HT1080 (cell line): Measurements from ENCODE around the gene NUP153.

DNA sequence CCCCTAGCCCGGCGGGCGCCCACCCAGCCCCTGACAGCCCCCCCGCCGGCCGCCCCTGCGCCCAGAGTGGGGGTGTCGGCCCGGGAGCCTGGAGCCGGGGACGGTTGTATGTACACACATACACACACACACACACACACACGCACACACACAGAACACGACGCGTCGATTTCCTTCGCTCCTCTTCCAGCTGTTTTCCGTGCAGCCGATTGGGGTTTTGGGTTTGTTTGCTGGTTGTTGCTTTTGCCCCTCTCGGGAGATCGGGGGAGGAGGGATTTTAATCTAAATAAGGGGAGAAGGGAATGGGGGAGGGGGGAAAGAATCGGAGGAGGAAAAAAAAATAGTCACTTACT lies 338 bp downstream of the ATXN1 start:
RAMPAGE:
- cytosol, long total RNA, result no peak
- long total RNA, result no peak
- nucleus, long total RNA, result no peak

DNA sequence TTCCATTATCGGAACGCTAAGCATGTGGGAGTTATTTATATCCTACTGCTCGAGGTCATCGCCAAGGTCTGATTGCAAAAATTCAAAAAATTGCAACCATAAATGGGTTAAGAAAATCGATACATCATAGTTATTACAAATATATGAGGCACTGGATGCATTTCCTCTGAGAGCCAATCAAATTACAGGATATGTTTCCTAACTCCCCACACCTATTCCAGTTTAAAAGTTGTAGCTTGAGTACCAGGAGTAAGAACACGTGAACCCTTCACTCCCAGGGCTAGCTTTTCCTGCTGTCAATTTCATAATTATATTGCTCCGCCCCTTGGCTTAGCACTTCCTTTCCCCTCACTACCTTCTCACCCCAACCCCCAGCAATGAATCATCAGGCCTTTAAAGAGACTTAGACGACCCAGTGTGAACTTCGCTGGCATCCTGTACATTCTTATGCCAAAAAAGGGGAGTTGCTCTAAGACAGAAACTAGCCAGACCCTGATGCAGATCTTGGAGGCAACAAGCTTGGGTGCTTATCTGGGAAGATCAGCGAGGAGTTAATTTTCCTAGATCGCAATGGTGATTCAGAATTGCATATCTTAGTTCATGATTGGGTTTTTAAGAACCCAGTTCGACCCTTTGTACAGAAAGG lies 7.8 kb upstream of the ATXN1 start:
RAMPAGE:
- cytosol, long total RNA, result no peak
- long total RNA, result no peak
- nucleus, long total RNA, result no peak

GRCh38 chr6:16947372-16948093 lies 154.3 kb upstream of the STMND1 start:
RAMPAGE:
- cytosol, long total RNA, result no peak
- long total RNA, result no peak
- nucleus, long total RNA, result no peak

DNA sequence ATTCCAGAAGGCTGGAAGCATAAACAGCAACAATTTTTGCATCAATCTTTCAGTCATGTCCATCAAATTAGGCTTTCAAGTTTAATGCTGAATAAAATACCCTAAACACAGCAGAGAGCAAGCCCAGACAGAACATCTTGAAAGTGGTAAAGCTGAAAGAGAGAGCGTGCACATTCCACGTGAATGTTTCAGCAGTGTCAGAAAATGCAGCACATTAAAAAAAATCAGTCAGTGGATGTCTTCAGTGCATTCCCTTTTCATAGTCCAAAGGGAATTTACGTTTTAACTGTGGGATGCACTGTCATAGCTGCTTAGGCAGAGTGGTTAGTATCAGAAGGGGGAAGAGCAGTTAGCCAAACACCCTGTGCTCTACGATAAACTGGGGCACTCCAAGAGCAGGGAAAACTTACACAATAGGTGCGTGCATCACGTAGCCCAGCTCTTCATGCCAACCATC lies 116.1 kb upstream of the STMND1 start:
RAMPAGE:
- cytosol, long total RNA, result no peak
- long total RNA, result no peak
- nucleus, long total RNA, result no peak

DNA sequence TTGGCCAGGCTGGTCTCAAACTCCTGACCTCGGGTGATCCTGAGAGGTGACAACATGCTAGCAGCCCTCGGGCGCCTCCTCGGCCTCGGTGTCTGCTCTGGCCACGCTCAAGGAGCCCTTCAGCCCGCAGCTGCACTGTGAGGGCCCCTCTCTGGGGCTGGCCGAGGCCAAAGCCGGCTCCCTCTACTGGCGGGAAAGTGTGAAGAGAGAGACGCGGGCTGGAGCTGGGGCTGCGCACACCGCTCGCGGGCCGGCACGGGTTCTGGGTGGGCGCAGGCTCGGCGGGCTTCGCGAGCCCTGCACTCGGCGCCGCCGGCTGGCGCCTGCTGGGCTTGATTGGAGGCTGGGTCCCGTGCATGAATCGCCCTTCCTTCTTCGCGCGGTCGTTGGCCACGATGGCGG lies 80.8 kb upstream of the RBM24 start:
RAMPAGE:
- cytosol, long total RNA, result no peak
- long total RNA, result no peak
- nucleus, long total RNA, result no peak

DNA sequence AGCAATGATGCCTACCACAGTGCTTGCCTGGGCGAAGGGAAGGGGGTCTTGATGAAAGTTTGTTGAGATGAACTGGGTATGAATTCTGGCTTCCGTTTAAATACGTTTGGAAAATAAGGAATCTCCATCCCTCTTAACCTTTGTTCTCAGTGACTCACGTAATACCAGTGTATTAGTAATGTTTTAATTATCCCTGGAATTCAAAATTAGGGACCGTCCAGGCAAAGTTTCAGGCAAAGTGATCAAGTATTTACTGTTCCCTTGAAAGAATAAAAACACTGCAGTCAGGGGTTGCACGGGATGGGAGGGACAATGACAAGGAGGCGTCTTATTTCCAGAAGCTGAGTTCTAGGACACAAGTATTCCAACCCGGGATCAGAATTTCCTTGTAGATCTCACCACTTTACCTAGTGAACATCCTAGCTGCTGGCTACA lies 2.5 kb upstream of the RBM24 start:
RAMPAGE:
- cytosol, long total RNA, result no peak
- long total RNA, result no peak
- nucleus, long total RNA, result no peak

RAMPAGE:
- cytosol, long total RNA, result no peak
- long total RNA, result no peak
- nucleus, long total RNA, result no peak
Measured at GRCh38 chr6:17405362-17405755, 12.0 kb downstream of the CAP2 start.

DNA sequence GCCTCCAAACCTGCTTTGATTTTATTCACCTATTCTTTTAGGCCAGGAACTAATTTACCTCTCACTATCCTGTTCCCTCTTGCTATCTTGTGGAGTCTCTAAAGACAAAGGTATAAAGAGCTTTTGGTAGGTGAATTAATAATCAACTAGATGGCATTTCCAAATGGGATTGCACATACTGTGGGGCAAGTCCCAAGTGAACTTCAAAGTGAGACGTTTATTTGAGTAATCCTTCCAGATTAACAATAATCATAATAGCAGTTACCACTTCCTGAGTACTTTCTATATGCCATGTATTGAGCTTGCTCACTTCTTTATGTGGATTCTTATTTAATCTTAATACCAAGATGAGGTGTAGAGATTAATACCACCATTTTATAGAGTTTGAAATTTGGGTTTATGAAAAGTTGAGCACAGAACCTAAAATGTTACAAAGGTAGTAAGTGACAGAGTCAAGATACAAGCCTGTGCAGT lies 2.9 kb downstream of the FAM8A1 start:
RAMPAGE:
- cytosol, long total RNA, result no peak
- long total RNA, result no peak
- nucleus, long total RNA, result no peak

RAMPAGE:
- cytosol, long total RNA, result no peak
- long total RNA, result no peak
- nucleus, long total RNA, result no peak
Measured at GRCh38 chr6:17706714-17706990, at the start of gene NUP153. Gene NUP153 (minus strand): TSS chr6:17706925.

RAMPAGE:
- cytosol, long total RNA, result no peak
- long total RNA, result no peak
- nucleus, long total RNA, result no peak
Measured at GRCh38 chr6:17724961-17725395, 18.3 kb upstream of the NUP153 start.

GRCh38 chr6:17865632-17866507 lies 121.6 kb downstream of the KIF13A start:
RAMPAGE:
- cytosol, long total RNA, result no peak
- long total RNA, result no peak
- nucleus, long total RNA, result no peak

RAMPAGE:
- cytosol, long total RNA, result no peak
- long total RNA, result no peak
- nucleus, long total RNA, result no peak
Measured at GRCh38 chr6:17867768-17868486, 119.5 kb downstream of the KIF13A start.

DNA sequence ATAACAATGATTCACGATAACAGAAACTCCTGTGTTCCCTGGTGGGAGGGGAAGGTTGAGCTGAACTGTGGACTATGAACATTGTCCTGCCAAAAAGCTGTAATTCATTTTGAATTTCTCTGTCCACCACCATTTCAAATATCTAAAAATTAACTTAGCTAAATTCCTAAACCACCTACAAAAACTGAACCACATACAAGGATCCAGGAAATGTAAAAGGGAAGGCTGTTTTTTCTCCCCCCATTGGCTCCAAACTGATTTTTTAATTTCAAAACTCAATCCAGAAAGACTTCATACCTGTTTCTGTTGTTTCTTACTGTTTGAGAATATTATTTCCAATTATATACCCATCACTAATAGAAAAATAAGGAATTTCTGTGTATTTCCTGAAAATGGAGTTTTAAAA lies 7.5 kb downstream of the TPMT start:
RAMPAGE:
- cytosol, long total RNA, result no peak
- long total RNA, result no peak
- nucleus, long total RNA, result no peak

DNA sequence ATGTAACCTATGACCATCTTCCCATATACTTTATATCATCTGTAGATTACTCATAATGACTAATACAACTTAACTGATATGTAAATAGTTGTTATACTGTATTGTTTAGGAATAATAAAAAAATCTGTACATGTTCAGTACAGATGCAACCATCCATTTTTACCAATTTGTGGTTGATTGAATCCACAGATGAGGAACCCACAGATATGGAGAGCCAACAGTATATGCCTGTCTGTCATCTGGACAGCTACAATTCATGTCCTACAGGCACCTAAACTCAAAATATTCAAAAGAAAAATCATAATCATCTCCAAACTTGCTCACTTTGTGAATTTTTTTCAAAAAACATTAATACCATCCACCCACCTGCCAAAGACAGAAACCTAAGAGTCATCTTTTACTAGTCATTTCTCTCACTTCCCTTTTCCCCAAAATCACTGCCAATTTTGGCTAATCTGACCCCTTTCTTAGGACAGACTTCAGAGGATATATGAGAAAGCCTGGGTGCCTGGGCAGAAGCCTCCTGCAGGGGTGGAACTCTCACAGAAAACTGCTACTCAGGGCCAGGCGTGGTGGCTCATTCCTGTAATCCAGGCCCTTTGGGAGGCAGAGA lies 4.1 kb downstream of the DEK start:
RAMPAGE:
- cytosol, long total RNA, result no peak
- long total RNA, result no peak
- nucleus, long total RNA, result no peak

GRCh38 chr6:18359421-18359861 lies 27.7 kb upstream of the RNF144B start:
RAMPAGE:
- cytosol, long total RNA, result no peak
- long total RNA, result no peak
- nucleus, long total RNA, result no peak

DNA sequence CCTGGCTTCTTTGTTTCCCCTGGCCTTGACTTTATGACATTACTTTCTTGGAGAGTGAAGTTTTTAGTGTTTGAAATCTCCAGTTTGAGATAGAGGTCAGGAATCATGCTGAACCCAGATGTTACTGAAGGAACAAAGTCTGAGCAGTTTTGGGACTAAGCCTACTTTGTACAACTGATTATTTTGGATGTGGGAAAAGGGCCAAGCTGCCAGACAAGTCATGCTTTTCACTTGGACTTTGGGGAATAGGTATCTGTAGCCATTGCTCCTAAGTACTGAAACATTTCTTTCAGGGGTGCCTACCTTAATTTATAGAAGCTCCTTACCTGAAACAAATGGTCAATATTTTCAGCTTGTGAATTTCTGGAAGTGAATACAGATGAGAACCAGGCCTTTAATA lies 2.4 kb downstream of the RNF144B start:
RAMPAGE:
- cytosol, long total RNA, result no peak
- long total RNA, result no peak
- nucleus, long total RNA, result no peak

DNA sequence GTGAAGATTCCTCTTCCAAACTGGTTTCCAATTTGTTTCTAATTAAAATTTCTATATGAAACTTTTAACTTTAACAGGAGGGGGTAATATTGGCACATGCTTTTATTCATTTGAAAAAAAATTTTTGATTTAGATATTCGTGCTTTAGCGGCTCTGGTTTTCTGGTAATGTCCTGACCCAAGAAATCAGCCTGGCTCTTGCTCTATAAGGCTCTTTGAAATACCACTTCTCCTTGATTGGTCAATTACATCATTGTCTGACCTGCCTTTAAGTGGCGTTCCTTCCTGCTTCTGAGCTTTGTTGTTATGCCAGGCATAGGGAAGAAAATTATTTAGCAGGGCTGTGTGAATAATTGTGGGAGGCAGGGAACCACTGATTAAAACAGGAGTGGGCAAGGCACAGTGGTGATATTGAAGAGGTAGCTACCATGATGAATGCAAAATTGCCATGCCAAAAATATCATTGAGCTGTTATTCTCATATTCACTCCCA lies 3.9 kb downstream of the RNF144B start:
RAMPAGE:
- cytosol, long total RNA, result no peak
- long total RNA, result no peak
- nucleus, long total RNA, result no peak

RAMPAGE:
- cytosol, long total RNA, result no peak
- long total RNA, result no peak
- nucleus, long total RNA, result no peak
Measured at GRCh38 chr6:18400325-18401292, 13.5 kb downstream of the RNF144B start.

DNA sequence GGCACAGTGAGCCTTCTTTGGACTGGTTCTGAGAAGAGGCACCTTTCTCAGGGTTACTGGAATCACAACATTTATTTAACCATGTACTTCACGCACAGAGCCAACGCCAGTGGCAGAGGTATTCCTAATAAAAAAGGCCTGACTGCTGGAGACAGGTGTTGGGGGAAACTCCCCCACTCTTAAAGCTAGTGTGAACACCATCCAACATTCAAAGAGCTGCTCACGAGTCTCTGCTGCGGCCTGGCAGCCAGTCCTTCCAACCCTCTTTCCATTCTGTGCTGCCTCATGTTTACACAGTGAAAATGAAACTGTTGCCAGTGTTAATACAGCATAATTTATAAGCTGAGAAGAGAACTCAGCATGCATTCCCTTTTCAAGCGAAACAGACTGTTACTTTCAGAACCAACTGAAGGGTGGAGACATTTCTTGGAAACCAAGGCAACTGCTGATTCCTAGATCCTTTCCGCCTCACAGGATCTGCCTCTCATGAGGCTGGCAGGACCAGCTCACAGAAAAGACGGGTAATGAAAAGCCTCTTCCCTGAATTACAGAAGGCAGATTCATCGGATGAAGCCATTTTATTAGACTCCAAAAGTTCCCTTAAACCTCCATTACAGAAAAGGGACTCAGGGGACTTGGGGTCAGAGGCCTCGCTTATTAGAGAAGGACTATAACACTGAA lies 533.8 kb upstream of the ID4 start:
RAMPAGE:
- cytosol, long total RNA, result no peak
- long total RNA, result no peak
- nucleus, long total RNA, result no peak

DNA sequence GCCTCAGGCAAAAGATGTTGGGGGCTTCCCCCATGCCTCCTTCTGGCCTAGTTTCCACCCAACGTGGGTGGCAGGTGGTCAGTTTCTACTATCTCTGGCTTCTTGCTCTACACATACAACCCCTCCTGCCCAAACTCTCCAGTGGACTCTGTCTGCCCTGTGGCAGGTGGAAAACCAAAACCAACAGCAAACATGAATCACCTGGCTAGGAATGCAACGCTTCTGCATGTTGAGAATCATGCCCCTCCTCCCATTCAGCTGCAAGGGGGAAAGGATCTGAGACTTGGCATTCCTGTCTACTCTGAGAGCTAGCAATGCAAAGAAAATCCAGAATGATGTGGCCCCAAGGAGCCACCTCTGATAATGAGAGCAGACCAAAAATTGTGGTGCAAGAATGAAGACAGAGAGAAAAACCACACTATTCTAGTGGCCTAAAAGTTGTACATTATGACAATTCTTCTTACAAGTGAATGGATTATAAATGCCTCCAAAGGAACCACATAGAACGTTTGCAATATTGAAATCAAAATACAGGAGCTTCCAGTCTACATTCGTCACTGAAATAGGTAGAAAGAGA lies 94.6 kb downstream of the MBOAT1 start:
RAMPAGE:
- cytosol, long total RNA, result no peak
- long total RNA, result no peak
- nucleus, long total RNA, result no peak